ENCODE measurements around the gene SCN10A.

- RRBS: no CpG with 5 or more reads among the region's 6 CpGs
Measured at GRCh38 chr3:37458366-37458936, 6.5 kb downstream of the ITGA9 start.

DNA sequence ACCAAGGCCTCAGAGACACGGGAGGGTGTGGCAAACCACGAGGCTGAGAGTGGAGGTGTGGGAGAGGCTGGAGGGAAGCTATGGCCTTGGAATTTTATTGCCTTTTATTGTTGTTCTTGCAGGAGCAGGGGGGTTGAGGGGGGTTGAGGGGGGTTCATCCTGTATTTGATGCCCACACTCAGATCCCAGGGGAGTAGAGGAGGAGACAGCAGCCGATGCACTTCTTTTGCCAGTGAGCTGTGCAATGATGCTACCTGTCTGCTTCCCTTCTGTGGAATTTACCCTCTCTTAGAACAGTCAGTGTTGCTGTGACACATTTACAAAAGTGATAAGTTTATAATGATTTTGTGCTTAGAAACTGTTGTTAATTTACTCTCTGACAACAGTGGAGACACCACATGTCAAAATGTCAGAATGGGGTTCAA lies 75.8 kb upstream of the CTDSPL start:
- RRBS: no CpG with 5 or more reads among the region's 3 CpGs

DNA sequence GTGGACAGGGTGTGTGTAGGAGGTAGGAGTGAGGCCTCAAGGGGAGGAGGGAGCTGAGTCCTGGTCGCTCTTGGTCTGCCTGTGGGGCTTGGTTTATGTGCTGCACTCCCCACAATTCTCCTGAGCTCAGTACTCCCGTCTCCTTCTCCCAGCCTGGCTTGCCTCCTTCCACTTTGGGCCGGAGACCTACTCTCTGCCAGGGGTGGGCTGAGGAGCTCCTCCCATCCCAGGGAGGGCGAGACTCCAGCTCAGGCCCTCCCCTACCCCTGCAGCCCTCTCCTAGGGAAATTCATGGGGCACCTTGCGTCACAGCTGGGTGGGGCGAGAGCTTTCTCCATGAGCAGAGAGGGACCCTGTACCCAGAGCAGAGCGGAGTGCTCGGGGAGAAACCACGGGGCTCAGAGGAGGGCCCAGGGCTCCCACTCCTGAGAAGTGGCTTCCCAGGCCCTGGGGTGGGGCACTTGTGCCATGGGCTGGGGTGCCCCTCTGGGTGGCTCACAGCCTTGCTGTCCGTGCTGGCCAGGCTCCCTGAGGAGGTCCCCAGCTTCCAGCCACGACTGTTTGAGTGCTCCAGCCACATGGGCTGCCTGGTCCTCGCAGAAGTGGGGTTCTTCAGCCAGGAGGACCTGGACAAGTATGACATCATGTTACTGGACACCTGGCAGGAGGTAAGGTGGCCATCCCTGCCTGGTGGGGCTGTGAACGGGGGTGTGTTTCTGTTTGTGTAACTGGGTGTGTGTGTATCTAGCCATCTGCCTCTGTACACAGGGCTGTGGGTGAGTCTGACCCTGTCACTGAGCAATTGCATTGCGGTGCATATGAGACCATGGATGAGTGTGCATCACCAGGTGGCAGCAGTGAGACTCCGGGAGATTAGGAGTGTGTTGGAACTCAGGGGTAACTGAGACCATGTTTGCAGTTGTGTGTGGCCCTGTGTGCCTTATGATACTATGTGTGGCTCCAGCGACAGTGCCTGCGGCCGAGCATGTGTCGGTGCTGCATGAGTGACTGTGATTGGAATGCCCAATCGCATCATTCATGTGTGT lies 13.5 kb downstream of the VILL start:
- RRBS: no CpG with 5 or more reads among the region's 20 CpGs

GRCh38 chr3:38096496-38096695 lies 40.5 kb downstream of the ACAA1 start:
- RRBS: no CpG with 5 or more reads among the region's 4 CpGs

DNA sequence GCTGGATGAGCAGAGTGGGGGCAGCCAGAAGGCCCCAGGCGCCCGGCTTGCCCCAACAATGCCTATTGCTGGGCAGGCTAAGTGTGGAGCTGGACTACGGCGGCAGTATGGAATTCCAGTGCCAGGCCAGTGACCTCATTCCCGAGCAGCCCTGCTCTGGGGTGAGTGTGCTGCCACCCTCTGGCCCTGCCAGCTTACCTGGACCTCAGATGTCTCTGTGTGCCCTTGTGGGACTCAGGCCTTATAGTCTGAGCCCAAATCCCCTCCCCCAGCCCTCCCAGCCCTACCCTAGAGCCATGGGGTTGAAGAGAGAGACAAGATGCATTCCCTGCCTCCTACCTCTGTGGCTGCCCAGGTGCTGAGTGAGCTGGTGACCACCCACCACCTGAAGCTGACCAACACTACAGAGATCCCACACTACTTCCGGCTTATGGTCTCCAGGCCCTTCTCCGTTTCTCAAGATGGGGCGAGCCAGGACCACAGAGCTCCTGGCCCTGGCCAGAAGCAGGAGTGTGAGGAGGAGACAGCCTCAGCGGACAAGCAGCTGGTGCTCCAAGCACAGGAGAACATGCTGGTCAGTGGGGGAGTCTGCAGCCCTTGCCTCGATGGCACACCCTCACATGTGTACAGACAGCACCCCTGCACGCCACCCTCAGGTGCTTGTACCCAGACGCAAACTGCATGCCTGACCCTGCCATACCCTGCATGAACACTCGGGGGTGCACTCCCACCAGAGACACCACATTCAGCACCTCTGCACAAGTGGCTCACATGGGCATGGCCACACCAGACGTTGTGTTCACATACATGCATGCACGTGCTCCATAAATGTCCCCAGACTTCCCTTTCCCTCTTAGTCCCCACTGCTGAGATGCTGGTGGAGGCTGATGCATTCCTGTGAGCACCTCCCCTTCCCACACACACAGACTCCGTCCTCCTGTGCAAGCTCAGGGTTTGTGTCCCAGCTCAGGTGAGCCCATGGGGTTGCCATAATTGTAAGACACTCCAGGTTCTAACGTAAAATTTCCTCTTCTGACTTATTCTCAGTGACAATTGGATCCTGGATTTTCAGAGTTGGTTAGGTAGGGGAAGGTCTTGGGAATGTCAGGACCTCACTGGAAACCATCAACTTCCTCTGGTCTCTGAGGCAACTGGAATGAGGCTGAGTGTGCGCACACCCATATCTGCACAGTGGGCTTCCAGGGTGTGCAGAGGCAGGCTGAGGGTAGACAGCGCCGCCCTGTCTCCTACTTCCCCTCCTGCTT lies 19.0 kb downstream of the ACAA1 start:
- RRBS: no CpG with 5 or more reads among the region's 20 CpGs

DNA sequence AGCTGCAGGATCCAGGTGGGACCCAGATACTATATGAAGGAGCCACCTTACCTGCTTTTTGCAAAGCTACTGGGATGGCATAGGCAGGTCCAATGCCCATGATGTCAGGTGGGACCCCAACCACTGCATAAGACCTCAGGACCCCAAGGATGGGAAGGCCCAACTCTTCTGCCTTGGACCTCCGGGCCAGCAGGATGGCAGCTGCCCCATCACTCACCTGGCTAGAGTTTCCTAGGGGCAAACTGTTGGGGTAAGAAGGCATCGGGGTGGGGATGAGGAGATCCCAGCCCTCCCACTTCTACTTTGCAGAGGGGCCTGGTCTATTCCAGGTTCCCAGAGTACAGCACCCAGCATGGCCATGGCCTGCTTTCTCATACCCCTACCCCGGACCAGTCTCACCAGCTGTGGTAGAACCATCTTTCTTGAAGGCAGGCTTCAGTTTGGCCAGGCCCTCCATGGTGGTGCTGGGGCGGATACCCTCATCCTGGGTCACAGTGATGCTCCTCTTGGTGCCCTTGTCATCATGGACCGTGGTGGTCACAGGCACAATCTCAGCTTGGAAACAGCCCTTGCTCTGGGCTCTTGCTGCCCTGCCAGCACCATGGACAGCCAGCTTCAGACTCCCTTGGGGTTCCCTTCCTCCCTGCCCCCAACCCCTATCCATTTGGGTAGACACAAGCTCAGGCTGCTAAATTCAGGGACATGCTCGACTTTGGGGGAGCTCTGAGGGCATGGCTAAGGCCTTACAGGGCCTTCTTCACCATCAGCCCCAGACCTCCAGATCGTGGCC lies 10.6 kb downstream of the ACAA1 start:
- RRBS: no CpG with 5 or more reads among the region's 7 CpGs

- RRBS: no CpG with 5 or more reads among the region's 3 CpGs
Measured at GRCh38 chr3:38130297-38131180, 6.4 kb downstream of the ACAA1 start.

DNA sequence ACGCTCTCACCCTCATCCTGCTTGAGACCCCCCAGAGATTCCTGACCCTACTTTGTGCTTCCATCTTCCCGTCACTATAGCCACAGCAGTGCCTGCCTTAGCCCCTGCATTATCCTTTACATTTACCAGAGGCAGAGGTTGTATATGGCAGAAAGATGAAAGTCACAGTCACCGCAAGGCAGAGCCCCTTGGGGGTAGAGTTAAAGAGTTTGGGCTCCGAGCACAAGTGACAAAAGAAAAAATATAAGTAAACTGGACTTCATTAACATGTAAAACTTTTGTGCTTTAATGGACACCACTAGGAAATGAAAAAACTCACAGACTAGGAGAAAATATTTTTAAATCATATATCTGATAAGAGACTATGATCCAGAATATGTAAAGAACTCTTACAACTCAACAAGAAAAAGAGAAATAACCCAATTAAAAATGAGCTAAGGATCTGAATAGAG lies 56.6 kb downstream of the EXOG start:
- RRBS: no CpG with 5 or more reads among the region's 4 CpGs

GRCh38 chr3:38633904-38634602 lies 15.4 kb downstream of the SCN5A start:
- RRBS: 45% methylated on average over 2 of the region's 16 CpGs

DNA sequence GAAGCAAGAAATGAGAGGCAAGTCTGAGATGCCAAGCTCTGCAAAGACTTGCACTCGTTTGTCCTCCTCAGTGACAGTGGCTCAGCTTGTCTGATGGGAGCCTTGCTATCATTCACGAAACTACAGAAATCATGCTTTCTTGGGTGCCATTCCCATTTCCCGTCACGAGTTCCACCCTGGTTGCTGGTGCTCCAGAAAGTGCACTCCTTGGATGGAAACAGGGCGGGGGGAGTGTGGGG lies at the start of gene SCN10A:
TSS of gene SCN10A (minus strand) at position 10 of the 239 bp plus-strand sequence.
- RRBS: no CpG with 5 or more reads among the region's 5 CpGs

- RRBS: no CpG with 5 or more reads among the region's 7 CpGs
Measured at GRCh38 chr3:39095175-39096174, 12.0 kb downstream of the GORASP1 start.

DNA sequence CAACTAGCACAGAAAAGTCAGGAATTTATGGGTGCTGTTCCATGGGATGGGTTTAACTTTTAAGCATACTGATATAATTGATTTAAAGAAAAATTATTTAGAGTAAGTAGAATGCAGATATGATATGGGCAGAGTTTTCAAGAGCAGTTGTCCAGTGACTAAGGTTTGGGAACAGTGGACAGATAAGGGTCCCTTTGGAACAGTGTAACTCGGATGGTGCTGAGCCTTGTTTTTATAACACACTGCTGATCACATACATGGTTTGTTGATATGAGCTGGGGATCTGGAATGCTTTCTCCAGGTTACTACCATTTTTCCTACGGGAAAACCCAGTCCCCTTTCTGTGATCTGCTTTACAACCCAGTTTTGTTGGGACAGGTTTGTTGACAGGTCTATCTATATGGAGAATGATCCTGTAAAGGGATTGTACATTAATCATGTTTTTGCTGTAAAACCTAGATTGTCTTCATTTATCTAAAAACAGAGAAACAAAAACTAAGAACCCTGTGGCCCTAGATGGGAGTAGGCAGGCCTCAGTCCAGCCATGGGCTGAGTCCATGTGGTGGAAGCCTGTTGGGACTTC lies 13.4 kb downstream of the CSRNP1 start:
- RRBS: no CpG with 5 or more reads among the region's 2 CpGs

- RRBS: no CpG with 5 or more reads among the region's 4 CpGs
Measured at GRCh38 chr3:39151303-39151809, 2.0 kb downstream of the CSRNP1 start.

DNA sequence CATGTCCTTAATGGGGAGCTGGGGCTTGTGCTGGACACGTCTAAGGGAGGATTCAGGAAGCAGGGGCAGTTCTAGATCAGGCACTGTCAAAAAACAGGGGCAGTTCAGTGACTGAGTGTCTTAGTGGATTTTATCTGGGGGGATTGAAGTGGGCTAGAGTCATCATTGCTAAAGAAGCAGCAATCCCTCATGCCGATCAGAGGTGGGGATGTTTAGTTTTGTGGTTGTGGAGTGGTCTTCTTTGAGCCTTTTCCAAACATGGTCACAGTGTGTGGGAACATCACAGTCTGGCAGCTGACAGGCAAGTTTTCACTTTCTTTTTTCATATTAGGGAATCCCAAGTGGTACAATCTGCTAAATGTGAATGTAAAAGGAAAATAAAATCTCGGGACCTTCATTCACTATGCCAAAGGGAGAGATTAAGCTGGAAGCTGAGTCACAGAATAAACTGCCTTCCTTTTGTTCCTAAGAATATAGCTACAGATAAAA lies 10.3 kb upstream of the CX3CR1 start:
- RRBS: no CpG with 5 or more reads among the region's 3 CpGs

GRCh38 chr3:39328064-39328356 lies 1.5 kb upstream of the CCR8 start:
- RRBS: no CpG with 5 or more reads among the region's 4 CpGs

DNA sequence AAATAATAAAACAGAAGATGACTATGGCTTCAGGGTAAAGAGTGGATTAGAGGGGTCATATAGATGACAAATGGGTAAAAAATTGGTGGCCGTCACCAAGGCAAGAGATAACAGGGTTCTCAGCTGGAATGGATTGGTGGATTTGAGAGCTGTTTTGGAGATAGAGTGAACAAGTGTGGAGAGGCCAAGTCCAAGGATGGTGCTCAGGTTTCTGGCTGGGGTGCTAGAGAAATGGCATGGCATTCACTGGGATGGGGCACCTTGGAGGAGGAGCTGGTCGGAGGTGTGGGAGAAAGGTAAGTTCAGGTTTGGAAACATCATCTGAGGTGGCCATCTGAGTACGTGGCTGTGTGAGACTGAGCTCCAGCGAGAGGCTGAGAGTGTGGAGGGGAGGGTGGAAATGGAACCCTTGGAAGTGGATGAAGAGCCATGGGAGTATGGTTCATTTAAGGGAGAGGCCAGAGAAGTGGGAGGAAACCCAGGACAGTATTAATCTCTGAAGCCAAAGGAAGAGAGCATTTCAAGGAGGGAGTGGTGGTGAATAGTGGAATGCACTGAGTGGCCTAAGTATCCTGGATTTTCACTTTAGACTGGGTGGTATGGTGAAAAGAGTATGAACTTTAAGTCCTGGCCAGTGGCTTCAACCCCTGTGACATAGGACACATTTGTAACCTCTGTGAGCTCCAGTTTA lies 3.6 kb downstream of the SLC25A38 start:
- RRBS: no CpG with 5 or more reads among the region's 4 CpGs

DNA sequence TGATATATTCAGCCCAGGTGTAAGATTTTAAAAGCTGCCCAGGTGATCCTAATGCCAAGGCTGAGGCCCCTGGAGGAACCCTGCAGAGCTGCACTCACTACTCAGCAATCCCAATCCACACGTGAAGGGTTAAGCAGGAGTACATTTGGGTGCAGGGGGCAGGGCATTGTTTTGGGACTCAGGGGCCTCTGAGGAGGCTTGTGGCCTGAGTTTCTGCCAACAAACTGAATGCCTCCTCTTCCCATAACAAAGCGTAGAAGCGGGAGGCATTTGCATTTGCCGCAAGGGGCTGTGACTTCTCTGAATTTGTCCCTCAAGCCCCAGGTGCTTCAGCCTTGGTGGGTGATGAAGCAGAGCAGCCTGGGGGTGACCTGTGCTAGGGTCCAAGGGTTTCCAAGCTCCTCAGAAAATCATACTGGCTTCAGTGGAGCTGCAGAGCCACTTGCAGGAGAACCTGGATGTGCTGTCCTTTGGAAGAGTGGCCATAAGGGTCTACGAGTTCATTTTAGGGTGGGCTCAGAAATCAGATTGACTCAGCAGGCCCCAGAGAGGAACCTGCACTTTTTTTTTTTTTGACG lies 1.6 kb upstream of the RPSA start:
- RRBS: no CpG with 5 or more reads among the region's 6 CpGs

- RRBS: no CpG with 5 or more reads among the region's 7 CpGs
Measured at GRCh38 chr3:39413522-39414378, 7.2 kb downstream of the RPSA start.

DNA sequence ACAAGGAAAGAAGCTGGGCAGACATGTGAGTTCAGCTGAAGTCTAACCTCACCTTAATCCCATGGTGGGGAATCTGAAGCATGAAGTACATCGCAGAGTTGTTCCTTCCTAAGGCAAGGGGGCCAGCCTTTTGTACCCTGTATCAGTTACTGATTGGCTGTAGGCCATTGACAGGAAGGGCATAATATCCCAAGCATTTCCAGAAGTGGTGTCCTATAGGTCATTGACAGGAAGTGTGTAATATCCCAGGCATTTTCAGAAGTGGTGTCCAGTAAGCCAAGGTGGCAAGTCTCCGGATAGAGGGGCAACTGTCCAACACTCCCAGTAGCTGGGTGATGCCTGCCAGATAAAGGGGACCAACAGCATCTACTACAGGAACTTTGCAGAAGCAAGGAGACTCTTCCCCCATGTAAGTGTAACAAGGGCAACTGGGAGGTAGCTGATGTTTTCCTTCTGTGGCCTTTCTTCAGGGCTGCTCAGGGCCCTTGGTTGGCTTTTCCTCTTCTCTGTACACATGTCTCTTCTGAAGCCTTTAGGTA lies 52.1 kb upstream of the MYRIP start:
- RRBS: no CpG with 5 or more reads among the region's 2 CpGs

DNA sequence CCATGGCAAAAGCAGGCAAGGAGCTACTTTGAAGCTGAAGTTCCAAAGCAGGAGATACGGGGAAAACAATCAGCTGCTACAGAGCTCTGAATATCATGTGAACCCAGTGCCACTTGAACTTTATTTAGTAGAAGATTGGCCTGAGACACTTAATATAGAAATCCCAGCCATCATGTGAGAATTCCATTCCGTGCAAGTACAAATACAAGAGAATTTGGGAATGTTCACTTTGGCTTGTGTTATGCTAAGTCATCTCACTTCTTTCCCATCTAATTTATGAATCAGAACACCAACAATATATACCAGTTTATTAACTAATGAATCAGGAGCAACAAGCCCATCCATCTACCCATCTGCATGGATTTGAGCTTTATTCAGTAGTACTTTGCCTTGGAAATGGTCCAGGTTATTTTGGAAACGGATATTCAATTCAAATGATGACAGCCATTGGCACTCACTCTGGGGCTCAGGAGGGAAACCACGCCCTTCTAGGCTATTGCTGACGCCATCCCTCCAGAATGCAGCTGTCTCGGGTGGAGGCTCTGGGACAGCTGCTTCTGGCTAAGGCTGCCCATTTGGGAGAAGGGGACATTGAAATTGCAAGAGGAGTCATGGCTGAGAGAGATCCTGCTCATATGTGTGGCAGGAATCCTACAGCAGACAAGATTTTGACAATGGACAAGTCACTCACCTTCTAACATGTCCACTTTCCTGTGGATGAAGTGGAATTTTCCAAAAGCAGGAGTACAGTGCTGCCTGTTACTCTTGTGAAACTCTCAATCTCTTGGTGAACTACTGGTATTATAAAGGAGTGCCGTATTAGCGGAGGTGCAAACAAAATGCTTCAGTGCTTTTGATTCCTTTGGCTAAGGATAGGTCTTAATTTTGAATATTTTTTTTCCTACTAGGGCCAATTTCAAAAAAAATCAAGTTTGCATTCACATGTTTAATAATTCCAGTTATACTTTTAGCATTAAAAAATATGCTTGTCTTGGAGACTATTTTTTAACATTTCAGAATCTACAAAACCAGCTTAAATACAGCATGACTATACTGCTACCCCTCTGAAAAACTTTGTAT lies 29.4 kb upstream of the TRAK1 start:
- RRBS: no CpG with 5 or more reads among the region's 8 CpGs

Measured in AG10803 (cell line).